ENCODE data around the gene GEN1.

DNA sequence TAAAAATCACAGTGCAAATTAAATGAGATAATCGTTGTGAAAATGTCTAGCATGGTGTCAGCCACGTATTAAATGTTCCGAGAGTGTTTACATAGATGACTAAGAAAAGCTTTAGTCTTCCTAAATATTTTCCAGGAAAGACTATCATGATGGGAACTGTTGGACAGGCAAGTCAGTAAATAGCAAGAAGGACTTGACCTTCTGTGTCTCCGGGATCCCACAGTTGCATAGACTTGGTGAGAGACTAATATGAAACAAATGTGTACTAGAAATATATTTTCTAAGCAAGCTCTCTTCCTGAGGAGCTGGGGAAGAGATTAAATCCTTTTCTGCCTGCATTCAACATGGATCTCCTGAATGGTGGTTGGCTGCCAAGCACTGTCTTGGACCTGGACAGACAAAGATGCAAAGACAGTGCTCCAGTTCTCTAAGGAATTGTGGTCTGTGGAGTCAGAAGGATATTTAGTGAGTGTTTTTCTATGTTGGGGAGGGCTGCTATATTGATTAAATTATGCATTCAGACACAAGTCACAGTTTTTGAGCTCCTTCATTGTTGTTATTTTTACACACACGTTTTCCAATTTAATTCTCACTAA, 71.7 kb downstream of the TRIB2 start:
- PRO-cap, result no peak

- PRO-cap, result no peak
Observed at GRCh38 chr2:12844436-12845038, 127.8 kb downstream of the TRIB2 start.

DNA sequence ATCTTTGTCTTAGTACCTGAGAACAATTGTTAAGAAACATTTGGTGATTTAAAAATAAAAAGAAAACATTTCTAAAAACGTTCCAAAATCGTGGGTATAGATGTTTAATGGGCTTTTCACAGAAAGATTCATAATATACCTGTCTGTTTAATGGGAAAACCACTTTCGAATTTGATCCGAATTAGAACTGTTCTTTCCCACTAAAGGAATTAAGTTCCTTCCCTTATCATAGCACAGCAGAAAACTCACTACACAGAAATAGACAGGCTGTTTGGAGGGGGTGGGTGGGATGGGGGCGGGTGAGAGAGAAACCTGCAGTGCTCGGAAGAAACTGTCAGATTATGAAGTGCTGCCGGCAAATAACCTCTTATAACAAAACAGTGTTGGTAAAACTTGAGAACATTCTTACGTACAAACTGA, 756.1 kb upstream of the LRATD1 start:
- PRO-cap, result no peak

- PRO-cap, result no peak
Observed at GRCh38 chr2:15604827-15605329, 13.2 kb downstream of the DDX1 start.

DNA sequence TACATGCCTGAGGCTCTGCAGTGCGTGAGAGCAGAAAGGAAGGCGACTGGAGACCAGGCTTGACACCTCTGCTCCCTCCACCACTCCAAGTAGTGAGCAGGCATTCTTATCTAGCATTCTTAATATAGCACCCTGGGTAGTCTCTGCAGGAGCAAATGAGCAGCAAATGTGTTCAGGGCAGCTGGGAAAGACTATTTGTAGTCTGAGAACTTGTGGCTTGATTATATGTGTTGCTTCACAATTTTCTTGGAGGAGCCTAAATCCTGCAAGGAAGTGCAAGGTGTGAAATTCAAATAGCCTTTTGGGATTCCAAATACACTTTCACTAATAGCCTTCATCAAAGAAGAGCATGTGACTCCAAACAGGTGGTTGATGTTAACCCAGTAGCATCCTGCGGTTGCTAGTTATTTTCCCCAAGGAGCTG, 143.3 kb downstream of the DDX1 start:
- PRO-cap, result no peak

GRCh38 chr2:15749803-15750176, 158.1 kb downstream of the DDX1 start:
- PRO-cap, result no peak

DNA sequence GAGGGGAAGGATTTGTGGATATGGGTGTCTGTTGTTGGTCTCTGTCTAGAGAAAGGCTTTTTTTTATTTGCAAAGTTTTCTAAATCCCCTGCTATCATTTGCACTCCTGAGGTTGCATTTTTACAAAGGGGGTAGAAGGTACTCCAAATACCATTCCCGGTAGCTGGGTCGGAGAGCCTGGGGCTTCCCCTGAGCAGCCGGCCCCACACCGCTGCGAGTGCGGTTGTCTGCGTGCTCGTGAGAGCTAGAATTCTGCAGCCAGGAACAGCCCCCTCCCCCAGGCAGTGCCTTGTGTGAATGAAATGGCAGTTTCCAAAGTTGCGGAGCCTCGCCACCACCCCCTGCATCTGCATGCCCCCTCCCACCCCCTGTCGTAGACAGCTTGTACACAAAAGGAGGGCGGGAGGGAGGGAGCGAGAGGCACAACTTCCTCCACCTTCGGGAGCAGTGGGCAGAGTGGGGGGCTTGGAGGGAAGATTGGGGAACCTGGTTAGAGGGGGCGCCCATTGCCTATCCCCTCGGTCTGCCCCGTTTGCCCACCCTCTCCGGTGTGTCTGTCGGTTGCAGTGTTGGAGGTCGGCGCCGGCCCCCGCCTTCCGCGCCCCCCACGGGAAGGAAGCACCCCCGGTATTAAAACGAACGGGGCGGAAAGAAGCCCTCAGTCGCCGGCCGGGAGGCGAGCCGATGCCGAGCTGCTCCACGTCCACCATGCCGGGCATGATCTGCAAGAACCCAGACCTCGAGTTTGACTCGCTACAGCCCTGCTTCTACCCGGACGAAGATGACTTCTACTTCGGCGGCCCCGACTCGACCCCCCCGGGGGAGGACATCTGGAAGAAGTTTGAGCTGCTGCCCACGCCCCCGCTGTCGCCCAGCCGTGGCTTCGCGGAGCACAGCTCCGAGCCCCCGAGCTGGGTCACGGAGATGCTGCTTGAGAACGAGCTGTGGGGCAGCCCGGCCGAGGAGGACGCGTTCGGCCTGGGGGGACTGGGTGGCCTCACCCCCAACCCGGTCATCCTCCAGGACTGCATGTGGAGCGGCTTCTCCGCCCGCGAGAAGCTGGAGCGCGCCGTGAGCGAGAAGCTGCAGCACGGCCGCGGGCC, 1.4 kb downstream of the MYCN start:
- PRO-cap, result unidirectional peak, plus-strand start at position 661 of the sequence

GRCh38 chr2:15964880-15965438, 24.6 kb downstream of the MYCN start:
- PRO-cap, result no peak

DNA sequence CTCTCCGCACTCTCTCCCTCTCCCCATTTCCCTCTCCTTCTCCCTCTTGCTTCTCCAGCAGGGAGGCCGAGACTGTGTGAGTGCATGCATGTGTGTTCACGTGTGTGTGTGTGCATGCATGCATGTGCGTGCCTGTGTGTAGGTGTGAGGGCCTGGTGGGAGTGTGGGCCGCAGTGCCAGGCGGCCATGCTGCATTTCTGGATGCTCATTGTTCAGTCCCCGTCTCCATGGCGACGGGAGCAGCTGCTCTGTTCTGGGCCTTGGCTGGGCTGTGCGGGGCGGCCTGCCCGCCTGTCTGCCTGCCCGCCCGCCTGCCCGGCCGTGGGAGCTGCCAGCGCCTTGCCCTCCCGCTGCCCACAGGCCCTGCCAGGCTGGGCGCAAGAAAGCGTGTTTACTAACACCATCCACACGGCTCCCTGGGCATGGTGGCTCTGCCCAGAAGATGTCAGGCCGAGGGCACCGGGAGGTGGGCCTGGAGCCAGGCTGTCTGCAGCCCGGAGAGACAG, 43.9 kb downstream of the MYCN start:
- PRO-cap, result no peak

DNA sequence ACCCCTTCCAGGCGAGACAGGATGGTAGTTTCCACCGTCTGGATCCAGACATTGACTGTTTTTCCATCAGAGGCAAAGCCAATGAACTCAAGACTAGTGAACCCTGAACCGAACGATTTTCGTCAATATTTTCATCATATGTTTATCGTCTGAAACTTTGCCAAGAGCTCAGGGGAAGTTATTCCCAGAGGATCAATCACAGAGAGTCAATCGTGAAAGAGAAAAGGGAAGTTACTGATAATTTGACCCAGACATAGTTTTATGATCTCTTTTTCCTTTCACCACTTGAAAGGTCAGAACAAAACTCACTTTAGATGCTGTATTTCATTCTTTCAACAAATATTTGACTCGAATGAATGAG, 75.3 kb downstream of the MYCN start:
- PRO-cap, result no peak

DNA sequence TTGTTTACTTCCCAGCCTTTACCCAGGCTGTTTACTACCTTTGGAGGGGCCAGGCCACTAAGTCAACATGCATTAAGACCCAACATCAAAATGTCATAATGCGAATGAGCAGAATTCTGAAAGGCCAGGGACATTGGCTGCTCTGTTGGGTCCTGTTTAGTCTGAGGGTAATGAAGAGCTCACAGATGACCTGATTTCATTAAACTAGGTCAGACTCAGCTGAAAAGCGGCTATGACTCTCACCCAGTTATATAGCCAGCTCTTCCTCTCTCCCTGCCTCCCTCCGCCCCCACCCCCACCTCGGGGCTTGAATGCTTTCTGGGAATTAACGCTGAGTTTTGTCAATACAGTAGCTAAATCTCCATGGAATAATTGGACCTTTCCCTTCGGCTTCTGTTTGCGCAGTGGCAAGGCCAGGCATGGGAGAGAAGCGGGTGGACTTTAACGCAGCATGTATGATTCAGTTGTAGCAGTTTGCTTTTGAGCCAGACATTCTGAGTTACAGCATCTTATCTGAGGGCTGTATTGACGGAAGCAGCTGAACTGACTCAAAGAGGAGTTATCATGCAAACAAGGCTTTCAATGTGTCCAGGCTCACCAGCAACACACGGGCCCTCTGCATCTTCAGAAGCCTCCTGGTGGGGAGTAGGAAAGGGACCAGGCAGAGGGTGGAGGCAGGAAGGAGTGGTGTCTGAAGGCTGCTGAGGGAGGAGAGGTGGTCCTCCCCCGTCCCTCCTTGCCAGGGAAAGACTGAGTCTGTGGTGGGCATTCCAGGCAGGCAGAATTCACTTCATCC, 110.7 kb downstream of the MYCN start:
- PRO-cap, result no peak

DNA sequence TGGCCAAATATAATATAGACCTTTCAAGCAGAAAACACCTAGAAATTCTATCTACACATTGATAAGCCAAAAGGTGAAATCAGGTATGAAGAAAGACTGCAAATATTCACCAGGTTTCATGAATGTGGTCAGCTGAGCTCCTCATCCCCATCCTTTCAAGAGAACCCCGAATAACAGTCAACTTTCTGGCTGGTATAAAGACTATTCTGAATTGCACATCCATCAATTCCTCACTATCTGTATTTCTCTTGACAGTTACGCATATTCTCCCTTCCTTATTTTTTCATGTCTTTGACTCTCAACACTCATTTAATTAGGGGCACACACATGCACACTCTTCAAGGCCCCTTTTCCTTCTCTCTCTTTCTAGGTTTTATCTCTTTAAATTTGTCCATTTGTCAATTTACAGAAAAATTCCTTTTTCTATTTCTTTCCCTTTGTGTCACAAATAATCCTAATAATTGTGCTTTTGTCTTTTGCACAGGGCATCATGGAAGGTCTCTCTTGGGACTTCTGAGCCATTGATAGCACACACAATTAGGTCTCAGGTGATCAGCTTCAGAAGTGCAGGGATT, 117.2 kb downstream of the CYRIA start:
- PRO-cap, result no peak

- PRO-cap, result no peak
Observed at GRCh38 chr2:16566212-16566411, 99.5 kb downstream of the CYRIA start.

DNA sequence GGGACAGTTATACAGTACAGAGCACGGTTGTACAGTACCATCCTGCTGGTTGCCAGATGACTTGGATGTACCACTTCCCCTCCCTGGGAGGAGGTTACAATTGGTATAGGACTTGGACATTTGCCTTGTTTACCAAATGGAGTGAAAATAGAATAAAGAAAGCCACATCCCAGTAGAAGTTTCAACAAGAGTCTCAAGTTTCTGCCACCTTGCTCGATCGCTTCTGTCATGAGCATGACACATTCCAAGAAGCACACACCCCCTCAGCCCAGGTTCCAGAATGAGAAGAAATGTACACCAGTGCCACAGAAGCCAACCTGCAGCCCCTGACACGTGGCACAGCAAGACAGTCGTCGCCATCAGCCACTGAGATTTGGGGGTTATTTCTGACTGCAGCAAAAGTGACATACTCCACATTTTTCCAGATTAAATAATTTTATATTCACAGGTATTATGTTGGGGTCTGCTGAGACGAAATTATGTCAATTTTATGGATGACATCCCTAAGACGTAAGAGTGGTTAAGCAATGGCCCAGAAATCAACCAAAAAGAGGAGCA, 15.8 kb downstream of the CYRIA start:
- PRO-cap, result no peak

DNA sequence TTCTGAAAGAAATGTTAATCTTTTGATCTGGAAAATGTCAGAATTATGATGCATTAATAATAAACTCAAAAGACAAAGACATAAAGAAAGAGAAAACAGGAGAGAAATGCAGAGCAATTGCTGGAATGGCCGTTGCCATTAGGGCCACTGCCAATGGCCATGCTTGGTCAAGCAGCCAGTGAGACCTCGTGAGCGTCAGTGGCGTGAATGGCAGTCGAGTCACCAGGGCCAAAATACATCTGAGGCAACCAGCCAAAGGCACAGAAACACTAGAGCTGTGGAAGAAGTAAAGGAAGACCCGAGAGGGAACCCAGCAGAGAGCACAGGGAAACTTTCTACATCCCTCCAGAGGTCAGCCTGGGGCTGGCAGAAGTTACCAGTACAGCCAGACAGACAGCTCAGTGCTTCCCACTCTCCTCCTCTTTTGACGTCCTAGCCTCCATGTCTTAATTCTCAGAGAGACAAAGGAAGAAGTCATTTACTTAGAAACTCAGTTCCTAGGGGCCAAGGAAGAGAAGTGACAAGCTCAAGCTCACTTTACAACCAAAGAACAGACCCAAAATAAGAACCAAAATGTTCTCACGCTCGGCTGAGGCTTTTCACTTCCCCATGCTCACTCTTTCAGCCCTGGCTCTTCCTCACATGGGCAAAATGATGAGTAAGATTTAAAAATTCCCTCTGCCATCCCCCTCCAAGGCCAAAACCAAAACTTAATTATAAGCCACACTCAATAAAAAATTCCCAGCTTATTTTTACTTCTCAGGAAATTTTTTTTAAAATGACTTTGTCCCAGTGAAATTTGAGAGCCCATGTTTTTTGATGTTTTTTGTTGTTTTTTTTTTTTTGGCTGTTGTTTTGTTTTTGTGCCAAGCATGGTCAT, 8.7 kb downstream of the CYRIA start:
- PRO-cap, result no peak

DNA sequence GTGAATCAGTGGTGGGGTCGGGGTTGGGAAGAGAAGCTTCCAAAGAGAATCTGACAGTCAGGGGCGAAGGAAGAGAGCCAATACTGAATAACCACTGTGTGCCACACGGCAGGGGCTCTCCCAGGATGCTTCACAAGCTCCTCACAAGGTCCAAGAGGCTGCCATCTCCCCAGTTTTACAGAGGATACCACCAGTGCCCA, 78.4 kb downstream of the VSNL1 start:
- PRO-cap, result no peak

DNA sequence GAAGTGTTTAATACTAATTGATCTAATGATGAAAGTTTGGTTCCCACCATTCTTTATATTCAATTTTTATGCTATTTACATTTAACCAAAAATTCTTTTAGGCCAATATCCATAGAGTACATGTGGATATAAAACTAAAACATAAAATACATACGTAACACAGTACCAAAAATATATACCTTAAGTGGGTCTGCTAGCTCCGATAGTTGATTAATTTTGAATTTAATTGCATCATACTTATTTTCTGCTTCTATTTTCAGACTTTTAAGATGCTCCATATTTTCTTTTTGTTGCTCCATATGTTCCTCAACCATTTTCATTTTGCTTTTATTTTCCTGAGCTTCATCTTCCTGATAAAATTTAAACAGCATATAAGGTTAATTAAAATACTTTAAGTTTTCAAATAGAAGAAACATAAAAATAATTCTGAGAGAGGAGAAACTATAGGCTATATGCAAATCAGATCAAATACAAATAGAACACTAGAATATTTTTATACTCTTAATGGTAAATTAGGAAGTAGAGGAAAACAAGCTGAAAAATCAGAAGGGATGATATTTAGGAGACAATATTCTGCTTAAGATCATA, 53.5 kb downstream of the SMC6 start:
- PRO-cap, result no peak

GRCh38 chr2:17753604-17754365, at the start of gene GEN1:
GEN1 (plus strand) TSS chr2:17754138.
- PRO-cap, result bidirectional peak, plus-strand start at chr2:17753869, minus-strand start at chr2:17753806; bidirectional peak, plus-strand start at chr2:17754148, minus-strand start at chr2:17754062

- PRO-cap, result no peak
Observed at GRCh38 chr2:17756672-17757017, 2.7 kb downstream of the GEN1 start.

DNA sequence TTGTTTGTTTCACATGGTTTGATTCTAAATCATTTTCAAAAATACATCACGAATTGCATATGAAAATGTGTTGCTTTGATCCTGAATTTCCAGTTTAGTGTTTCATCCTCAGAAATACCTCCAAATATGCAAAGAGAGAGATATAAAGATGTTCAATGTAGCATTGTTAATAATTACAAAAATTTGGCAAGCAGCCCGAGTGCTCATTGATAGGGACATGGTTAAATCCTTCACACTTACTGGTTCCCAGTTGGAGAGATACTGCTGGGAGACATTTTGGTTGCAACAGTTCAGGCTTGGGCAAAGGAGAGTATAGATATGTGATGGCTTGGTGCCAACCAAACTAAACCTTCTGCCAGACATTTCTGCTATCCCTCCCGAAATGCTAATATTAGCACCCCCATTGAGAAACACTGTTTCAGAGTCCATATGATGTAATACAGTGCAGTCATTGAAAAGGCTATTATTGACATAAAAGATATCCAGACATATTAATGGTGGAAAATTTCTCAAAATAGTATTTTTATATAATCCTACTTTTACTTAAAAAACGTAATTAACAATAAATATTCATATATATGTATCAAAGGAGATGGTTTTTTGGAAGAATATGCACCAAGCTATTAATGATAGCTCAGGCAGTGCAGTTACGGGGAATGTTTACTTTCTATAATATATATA, 11.5 kb downstream of the GEN1 start:
- PRO-cap, result no peak